Smooth muscle cell (in vitro differentiated cells): ENCODE data around the gene CLEC18B.

DNA sequence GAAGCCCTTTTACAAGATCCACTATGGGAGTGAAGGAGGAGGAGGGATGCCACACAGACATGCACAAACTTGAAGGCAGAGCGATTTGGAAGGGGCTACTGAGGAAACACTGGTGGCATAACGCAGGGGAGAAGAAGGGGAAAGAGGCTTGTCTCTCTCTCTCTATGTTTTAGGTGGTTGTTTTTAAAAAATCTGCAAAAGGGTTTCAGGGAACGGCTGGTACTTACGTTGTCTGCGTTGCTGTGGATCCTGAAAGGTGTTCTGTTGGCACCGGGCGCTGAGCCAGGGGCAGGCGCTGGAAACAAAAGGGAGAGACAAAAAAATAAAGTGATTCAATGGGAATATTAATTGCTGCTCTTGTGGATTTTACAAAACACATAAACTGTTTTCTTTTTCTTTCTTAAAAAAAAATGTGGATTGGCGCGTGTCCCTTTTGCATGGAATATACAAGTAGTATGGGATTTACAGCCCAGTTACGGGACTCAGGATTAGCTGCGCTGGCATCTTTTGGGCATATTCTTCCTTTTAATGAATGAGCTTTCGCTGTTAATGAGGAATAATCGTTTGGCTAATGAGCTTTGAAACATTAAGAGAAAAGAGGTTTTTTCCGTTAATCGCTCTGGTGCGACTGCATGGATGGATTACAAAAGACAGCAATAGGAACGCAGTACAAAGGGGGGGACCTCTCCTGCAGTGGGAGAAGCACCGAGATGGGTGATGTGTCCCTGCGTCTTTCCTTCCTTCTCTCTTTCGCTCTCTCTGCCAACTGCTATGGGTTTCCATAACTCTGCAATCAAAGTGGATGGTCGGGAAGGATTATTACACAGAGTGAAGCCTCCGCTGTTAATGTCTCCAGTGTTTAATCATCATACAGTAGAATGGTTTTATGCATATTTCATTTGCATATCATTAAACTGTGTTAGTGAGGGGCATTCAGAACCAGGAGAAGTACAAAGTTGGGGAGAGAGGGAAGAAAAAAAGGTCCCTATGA lies 255.5 kb upstream of the PMFBP1 start:
- RAMPAGE, long total RNA, result no peak

- RAMPAGE, long total RNA, result no peak
Measured at GRCh38 chr16:72787388-72788302, 260.3 kb downstream of the ZFHX3 start.

- RAMPAGE, long total RNA, result no peak
Measured at GRCh38 chr16:72788303-72788996, 259.5 kb downstream of the ZFHX3 start.

- RAMPAGE, long total RNA, result no peak
Measured at GRCh38 chr16:72796209-72796684, 251.7 kb downstream of the ZFHX3 start.

DNA sequence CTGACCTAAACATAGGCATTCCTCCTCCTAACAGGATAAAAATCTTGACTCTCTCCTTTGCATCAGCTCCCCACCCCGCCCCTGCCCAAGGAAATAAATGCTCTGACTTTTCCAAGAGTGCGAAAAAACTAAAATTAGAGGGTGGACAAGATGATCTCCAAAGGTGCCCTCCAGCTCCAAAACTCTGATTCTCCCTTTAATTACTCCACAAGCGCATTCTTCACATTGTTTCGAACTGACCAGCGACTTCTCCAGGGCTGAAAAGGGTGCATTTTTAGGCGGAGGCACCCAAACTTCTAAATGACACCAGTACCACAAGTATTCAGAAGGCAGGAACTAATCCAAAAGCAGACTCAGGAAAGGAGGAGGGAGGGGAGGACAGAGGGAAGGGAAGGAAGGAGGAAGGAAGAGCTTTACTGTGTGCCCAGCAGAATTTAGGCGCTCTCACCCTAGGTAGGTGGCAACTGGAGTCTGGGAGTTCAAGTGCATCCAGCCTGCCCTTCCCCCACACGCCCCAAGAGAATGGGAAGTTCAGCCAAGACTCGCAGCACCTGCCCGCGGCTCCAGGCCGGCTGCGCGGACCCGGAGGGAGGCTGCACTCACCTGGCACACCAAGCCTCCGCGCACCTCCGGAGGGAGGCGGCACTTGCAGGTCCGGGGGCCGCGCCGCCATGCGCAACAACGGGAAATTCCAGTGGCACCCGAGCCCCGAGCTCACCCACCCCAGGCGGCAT lies 612 bp downstream of the ZFHX3 start:
- RAMPAGE, long total RNA, result no peak

GRCh38 chr16:73050648-73051337 lies 2.9 kb upstream of the ZFHX3 start:
- RAMPAGE, long total RNA, result no peak

DNA sequence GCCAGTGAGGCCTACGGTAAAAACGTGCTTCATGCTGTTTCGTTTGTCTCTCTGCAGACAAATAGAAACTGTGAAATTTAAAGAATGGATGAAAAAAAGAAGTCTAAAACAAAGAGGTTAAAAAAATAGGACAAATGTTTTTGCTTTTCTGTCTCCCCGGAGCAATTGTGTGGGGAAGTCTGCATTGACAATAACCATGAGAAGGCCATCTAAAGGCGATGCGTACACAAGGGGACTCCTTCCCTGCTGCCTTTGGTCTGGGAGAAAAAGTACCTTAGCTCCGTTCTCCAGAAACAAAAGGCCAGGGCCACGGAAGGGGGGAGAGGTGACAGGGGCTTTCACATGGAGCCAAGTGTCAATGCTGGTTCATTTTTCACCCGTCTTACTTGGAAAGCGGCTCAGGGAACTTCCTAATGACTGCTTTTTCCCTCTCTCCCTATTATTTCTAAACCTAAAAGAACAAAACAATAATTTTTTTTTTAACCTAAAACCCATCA lies 4.7 kb upstream of the ZFHX3 start:
- RAMPAGE, long total RNA, result no peak

- RAMPAGE, long total RNA, result no peak
Measured at GRCh38 chr16:73065833-73066958, 18.3 kb upstream of the ZFHX3 start.

- RAMPAGE, long total RNA, result no peak
Measured at GRCh38 chr16:73082568-73082970, 34.6 kb upstream of the ZFHX3 start.

- RAMPAGE, long total RNA, result no peak
Measured at GRCh38 chr16:73149444-73149679, 101.4 kb upstream of the ZFHX3 start.

DNA sequence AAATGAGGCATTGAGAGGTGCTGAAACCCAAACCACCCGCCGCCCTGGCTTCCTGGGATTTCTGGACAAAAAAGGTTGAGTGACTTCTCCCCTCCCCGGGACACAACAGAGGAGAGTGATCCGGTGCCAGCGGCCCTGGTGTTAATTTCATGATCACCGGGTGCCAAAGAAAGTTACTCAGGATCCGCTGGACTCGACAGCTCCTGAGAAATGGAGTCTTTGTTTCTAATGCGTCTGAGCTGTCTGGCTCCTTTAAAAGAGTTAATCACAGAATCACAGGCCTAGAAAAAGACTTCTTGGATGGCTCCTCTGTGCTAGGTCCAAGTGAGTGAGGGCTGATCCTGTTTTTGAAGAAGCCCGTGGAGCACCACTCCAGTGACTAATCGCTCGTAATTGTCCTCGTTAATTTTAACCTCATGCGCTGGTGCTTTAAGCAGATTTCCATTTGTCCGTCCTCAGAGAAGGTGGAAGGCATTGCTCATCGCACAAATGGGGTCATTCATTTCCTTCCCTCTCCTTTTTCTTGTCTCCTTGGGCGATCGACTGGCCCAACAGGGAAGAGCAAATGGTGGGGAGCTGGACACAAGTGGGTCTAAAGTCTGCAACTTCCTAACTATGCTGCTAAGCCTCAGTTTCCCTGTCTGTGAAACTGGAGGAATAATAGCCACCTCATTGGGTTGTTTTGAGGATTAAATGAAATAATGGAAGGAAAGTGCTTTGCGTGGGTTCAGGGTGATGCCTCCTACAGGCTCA lies 144.6 kb upstream of the ZFHX3 start:
- RAMPAGE, long total RNA, result no peak

GRCh38 chr16:73889210-73889710 lies 407.4 kb upstream of the PSMD7 start:
- RAMPAGE, long total RNA, result no peak

DNA sequence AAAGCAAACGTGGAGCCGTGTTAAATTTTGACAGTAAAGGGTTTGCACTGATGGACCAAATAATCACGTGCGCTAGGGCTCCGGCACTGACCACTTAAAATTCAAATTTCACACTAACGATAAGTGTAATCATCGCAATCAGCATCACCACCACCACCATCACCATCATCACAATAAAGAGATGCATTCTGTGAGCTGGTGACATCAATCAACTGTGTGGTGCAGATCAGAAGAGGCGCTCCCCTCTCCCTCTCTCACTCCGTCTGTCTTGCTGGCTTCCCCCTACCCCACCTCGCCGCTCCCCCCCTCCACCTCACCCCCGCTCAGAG lies 405.9 kb upstream of the PSMD7 start:
- RAMPAGE, long total RNA, result no peak

GRCh38 chr16:73949730-73950111 lies 346.9 kb upstream of the PSMD7 start:
- RAMPAGE, long total RNA, result no peak

GRCh38 chr16:74421079-74421587 lies at the start of gene CLEC18B:
Gene CLEC18B, minus strand, starts transcription at chr16:74421478.
- RAMPAGE, long total RNA, result no peak

GRCh38 chr16:74583973-74584690 lies 22.8 kb downstream of the GLG1 start:
- RAMPAGE, long total RNA, result no peak

GRCh38 chr16:74724320-74725460 lies 24.0 kb upstream of the MLKL start:
- RAMPAGE, long total RNA, result no peak

- RAMPAGE, long total RNA, result no peak
Measured at GRCh38 chr16:74746039-74746442, 28.6 kb downstream of the FA2H start.

GRCh38 chr16:74773445-74774033 lies 1.1 kb downstream of the FA2H start:
- RAMPAGE, long total RNA, result no peak

GRCh38 chr16:74906731-74907300 lies 78.1 kb downstream of the WDR59 start:
- RAMPAGE, long total RNA, result no peak